Right atrium auricular region (tissue), 2 donors: ENCODE measurements around the genes GPRASP2, TCEAL7, BEX3 and RAB40A.

DNA sequence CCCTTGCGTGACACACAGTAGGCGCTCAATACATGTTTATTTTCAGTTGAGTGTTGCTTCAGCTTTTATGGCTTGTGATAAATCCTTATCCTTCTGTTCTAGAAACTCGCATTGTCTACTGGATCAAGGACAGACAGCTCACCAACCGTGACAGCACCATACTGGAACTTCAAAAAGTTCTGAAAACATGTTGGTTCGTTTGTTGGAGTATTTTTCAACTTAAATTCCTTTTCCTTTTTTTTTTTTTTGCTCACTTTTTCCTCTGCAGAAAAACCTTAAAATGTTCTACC, 10.7 kb downstream of the HNRNPH2 start:
- PRO-cap: no peak
- RAMPAGE, long total RNA, 2 experiments: no peak in any of the 2 experiments

DNA sequence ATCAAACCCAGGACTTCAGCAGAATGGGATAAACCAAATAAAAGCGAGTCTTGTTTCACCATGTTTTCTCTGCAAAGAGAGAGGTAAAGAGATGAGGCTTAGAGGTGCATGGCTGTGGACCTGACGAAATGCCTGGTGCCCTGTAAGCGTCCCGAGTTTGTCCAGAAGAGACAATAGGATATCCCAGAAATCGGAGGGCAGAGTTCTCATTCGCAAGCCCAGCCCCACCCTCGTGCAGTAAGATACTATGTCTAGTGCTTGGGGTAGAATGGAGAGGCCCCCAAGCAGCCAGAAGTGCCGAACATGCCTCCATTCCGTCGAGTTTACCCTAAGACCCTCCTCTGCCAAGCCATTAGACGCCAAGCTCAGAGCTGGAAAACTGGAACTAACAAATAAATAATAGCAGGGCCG, 735 bp downstream of the TMSB15A start:
- PRO-cap: no peak
- RAMPAGE, long total RNA, 2 experiments: no peak in any of the 2 experiments

GRCh38 chrX:102658361-102658913, 7.2 kb downstream of the GPRASP1 start:
- PRO-cap: no peak
- RAMPAGE, long total RNA, 2 experiments: no peak in any of the 2 experiments

DNA sequence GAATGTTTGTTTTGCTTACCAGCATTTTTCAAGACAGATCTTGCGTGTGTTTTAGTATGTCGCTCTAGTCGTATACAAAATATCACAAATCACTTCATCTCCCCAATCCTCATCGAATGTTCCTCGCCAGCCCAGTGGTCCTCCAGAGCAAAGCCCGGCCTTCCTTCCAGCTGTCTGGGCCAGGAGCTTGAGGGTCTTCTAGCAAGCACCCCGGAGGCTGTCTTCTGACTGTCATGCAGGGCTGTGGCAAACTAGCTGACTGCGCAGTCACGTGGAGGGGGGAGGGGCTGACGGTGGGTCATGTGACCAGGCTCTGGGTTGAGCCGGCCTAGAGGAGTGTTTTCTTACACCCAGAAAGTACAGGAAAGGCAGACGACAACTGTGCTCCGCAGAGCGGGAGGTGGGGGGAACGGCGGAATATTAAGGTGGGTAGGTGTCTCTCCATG, 8.4 kb downstream of the GPRASP1 start:
- PRO-cap: bidirectional peak, plus-strand start at position 371 of the sequence, minus-strand start at position 226 of the sequence
- RAMPAGE, long total RNA, 2 experiments: no peak in any of the 2 experiments

- PRO-cap: unidirectional peak, plus-strand start at chrX:102712416
- RAMPAGE, long total RNA, 2 experiments: start-site peak on the plus strand in 2 of 2 experiments, at chrX:102712437-102712468 at its widest, 27 to 39 reads per replicate
These were observed at the start of gene GPRASP2 for GRCh38 chrX:102711694-102712598. TSS of gene GPRASP2 (plus strand) at chrX:102712448.

DNA sequence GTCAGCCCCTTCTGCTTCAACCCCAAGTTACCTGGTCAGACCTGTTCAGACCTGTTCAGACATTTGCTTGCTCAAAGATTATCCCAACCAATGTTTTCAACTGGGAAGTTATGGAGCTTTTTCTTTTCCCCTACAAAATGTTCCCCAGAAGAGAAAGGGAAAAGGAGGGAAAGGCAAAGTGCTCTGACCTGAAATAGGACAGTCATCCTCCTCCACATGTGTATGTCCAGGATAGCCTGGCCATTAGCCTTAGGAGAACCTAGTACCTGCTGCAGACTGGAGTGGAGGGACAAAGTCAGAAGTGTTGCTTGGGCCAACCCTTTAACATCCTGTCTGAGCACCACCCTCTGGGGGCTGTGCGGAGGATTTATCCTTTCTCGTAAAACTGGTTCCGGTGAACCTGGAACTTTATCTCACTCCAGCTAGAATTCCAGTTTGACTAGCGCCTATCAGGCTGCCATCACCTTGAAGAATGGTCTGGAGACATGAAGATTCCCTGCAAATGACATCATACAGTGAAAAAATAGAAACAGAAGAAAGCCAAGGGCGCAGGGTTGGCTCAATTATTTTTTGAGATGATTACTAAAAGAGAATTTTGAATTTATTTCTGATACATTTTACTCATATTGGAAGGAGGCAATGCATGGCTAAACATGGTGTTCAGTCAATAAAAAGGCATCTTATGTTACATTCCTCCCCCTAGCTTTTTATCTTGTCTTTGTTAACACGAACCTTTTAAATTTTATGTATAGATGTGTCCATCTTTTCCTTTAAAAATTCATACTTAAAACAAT, 4.0 kb downstream of the TCEAL8 start:
- PRO-cap: no peak
- RAMPAGE, long total RNA, 2 experiments: no peak in any of the 2 experiments

DNA sequence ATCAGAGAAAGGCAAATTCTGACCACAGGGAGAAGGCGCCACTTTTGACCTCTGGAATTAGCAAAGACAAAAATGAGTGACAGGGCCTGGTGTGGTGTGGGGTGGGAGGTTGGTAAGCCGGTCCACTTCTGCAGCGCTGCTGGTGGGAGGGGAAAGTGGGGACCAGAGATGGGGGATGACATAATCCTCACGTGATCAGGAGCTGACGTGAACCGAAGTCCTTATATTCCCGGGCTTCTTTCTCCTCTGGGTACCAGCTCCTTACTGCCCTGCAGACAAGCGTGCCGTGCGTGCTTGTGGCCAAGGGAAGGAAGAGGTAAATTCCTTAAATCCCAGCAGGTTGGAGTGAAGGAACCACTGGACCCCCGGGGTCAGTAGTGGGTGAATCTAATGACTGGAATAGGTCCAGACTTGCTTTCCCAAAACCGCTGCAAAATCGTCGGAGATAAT, at the start of gene TCEAL7:
Gene TCEAL7 (plus strand): TSS at position 251 of the 450 bp plus-strand sequence.
- PRO-cap: bidirectional peak, plus-strand start at position 251 of the sequence, minus-strand start at position 130 of the sequence
- RAMPAGE, long total RNA, 2 experiments: no peak in any of the 2 experiments

- PRO-cap: bidirectional peak, plus-strand start at chrX:103376538, minus-strand start at chrX:103376470
- RAMPAGE, long total RNA, 2 experiments: start-site peak on the plus strand in 2 of 2 experiments, at chrX:103376450-103376585 at its widest, 11,004 to 11,114 reads per replicate
These were observed at the start of gene BEX3 for GRCh38 chrX:103375923-103376698. TSS of gene BEX3 (plus strand) at chrX:103376538.

GRCh38 chrX:103519430-103519871, at the start of gene RAB40A:
TSS of gene RAB40A (minus strand) at chrX:103519489.
- PRO-cap: no peak
- RAMPAGE, long total RNA, 2 experiments: no peak in any of the 2 experiments

DNA sequence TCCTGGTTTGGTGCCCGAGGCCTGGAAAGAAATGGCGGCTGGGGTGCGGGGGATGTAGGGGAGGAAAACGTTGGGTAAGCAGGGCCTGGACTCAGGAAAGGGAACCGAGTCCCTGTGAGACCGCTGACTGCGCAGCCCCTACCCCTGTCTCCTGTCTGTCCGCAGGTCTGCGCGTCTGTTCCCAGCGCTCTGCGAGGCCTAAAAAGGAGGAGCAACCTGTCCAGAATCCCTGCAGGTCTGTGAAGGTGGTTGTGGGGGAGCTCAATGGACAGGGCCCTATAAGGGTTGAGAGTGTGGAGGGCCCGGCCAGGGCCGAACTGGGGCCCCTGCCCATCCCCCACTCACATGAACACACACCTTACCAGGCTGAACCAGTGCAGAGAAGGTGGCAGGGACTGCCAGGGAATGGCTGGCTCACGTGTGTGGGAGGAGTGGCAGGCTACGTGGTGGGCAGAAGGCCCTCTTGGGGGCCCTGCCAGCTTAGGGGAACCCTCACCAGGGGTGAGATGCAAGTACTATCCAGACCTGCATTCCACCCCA, 746 bp downstream of the TCEAL3 start:
- PRO-cap: no peak
- RAMPAGE, long total RNA, 2 experiments: no peak in any of the 2 experiments

DNA sequence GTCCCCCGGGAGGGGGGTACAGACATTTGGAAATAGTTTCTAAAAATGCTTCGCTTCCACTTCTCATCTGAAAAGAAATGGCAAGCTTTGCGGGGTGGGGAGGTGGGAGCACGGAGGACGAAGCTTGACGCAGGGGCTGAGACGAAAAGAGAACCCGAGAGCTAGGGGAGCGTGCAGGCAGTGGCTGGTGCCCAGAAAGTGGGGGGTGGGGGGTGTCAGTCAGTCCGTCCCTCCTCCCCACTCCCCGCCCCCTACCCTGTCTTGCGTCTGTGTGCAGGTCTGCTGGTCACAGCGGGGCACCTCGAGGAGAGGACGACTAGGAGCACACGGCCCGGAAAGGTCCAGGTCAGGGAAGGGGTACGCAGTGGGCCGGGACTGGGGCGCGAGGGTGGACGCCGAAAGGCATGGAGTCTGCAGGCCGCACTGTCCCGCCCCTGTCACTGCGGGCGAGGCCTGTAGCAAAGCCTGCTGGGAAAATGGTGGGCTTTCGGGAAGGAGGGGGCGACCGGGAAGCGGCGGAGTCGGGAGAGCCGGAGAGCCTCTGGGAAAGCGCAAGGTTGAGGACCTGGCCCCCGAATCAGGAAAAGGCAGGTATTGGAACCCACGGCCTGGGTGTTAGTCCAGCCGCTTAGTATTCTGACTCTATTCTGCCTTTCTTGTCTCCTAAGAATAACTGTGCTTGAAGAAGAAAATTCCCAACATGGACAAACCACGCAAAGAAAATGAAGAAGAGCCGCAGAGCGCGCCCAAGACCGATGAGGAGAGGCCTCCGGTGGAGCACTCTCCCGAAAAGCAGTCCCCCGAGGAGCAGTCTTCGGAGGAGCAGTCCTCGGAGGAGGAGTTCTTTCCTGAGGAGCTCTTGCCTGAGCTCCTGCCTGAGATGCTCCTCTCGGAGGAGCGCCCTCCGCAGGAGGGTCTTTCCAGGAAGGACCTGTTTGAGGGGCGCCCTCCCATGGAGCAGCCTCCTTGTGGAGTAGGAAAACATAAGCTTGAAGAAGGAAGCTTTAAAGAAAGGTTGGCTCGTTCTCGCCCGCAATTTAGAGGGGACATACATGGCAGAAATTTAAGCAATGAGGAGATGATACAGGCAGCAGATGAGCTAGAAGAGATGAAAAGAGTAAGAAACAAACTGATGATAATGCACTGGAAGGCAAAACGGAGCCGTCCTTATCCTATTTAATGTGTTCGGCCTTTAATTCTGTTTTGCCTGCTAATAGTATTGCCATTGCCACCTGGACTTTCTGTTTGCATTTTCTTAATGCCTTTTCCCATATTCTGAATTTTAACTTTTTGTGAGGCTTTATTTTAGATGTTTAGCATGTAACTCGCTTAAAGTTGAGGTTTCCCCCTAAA, 918 bp downstream of the TCEAL1 start:
- PRO-cap: bidirectional peak, plus-strand start at position 289 of the sequence, minus-strand start at position 200 of the sequence; bidirectional peak, plus-strand start at position 521 of the sequence, minus-strand start at position 442 of the sequence; unidirectional peak, minus-strand start at position 901 of the sequence
- RAMPAGE, long total RNA, 2 experiments: start-site peak on the plus strand in 1 of 2 experiments, centred at position 492 of the sequence, 214 reads per replicate; start-site peak on the minus strand in 2 of 2 experiments, centred at positions 418 to 434 of the sequence, 8 to 12 reads per replicate

DNA sequence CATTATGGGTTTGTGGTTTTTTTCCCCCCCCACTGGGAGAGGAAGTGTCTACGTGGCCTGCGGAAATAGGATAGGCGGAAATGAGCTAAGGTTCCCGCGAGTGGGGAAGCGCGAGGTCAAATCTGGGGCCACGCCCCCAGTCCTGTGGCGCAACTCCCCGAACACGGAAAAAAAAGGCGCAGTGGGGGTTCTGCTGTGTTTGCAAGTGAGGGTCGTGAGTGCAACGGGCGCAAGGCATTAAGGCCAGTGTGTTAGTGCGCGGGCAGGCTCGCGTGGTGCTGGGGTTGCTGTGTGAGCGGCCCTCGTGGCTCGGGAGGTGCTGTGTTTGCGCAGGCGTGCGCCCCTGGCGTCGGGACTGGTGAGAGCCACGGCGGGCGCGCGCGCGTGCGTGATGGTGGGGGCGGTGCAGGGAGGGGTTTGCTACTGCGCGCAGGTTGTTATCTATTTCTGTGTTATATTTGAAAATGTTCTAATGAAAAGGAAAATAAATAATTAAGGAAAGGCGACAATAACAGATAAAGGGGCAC, 693 bp upstream of the MORF4L2 start:
- PRO-cap: bidirectional peak, plus-strand start at position 389 of the sequence, minus-strand start at position 360 of the sequence
- RAMPAGE, long total RNA, 2 experiments: start-site peak on the plus strand in 1 of 2 experiments, centred at positions 171 to 395 of the sequence, 9 to 10 reads per replicate

DNA sequence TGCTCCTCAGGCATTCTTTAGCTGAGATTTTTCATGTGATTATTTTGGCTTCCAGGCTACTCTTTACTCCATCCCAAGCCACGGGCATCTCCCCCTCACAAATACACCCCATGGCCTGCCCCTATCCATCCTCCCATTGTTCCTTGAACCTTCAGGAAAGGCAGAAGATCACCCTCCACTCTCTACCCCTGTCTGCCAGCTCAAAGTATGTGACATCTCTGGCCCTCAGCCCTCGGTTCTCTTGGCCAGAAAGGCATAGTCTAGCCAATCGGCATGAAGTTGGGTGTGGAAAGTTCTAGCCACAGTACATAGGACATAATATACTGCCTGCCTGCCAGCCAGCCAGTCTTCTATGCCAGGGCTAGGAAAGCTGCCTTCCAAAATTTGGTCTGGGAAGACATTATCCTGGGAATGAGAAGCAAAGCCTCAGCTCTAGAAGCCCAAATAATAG, 3.2 kb upstream of the PLP1 start:
- PRO-cap: no peak
- RAMPAGE, long total RNA, 2 experiments: no peak in any of the 2 experiments

- PRO-cap: no peak
- RAMPAGE, long total RNA, 2 experiments: no peak in any of the 2 experiments
These were observed 27.9 kb downstream of the FAM199X start for GRCh38 chrX:104194045-104194640.

DNA sequence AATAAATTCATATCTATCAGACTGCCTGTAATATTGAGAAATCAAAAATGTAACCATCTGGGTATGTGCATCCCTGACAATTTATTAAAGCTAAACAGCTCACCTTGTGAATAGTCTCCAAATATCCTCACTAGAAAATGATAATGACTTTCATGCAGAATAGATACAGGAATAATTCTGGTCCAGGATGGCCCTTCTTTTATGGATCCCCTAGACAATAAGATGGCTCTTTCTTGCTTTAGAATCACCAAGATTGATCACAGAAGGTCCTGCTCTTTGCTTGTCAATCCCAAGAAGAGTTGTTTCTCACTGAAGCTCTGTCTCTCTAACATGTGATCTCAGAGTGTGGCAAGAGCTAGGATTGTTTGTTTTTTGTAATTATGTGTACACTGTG, 8.6 kb upstream of the PWWP3B start:
- PRO-cap: no peak
- RAMPAGE, long total RNA, 2 experiments: no peak in any of the 2 experiments

DNA sequence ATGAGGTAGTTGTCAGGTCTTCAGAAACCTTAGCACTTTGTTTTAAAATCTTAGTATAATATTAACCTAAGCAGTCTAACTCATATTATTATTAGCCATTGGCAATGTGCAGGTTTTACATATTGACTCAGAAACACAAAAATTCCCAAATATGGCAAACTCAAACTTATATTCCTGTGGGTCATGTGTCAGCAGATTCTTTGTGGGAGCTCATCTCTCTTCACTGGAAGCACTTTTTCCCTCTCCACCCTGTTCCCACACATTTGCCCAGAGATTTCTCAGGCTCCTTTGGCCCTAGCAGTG, 8.2 kb upstream of the PWWP3B start:
- PRO-cap: no peak
- RAMPAGE, long total RNA, 2 experiments: no peak in any of the 2 experiments

DNA sequence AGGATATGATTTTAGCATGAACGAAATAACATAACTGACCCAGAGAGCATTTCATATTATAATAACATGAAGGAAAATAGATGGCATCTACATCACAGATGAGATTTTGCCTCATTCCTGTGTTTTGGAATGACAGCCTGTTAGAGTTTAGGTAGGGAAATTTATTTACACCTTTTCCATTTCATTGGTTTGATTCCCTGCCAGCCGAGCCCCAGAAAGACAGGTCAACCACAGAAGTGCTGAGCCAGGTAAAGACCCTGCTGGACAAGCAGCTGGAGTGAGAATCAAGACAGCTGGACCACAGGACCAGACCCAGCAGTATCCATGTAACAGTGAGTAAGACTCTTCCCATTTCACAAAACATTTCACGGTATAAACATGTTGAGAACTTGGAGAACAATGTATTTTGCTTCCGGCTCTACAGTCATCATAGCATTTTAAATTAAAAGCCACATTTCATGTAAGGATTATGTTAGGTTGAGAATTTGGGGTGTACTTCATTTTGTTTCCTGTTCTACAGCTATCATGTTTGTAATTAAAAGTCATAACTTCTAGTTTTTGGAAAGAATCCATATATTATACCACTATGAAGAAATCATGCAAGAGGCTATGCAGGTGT, 2.8 kb downstream of the PWWP3B start:
- PRO-cap: no peak
- RAMPAGE, long total RNA, 2 experiments: no peak in any of the 2 experiments

DNA sequence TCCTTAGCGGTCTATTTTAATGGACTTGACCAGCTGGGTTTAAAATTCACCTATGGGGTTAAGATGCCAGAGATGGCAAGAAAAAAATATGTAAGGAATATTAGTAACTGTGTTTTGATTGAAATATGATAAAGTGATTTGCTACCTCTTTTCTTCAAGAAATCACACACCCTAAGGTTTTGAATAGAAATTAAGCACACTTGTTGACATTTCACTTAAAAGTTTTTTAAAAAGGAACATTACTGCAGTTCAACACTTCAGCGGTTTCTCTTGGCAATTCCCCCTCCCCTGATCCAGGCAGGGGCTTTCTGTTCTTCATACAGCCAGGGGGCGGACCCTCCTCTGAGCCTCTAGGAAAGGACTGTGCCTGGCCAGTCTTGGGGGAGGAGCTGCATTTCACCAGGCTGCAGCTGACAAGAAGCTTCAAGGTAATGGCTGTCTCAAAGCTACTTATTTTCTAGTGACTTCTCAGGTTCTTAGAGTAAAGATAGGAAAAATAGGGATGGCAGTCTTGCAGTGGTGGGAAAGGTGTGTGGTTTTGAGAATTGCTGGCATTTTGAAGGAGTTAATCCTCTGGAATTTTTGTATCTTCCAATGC, 33.3 kb downstream of the PWWP3B start:
- PRO-cap: no peak
- RAMPAGE, long total RNA, 2 experiments: no peak in any of the 2 experiments

DNA sequence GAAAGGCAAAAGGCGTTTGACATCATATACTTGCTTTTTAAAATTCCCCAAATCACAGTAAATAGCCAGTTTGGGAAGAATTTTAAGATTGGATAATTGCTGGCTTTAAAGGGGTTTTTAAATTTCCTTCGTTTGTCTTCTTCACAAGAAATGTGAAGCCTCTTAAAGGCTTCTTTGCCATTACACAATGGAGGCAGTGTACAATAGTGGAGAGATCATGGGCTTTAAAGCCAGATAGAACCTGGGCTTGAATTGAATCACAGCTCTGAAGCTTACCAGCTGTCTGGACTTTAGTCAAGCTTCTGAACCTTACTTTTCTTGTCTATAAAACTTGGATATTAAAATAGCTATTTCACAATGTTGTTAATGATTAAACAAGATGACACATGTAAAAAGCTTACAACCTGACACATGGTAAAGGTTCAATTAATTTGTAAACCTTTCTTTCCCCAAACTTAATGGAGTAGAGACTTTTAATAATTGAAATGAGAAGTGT, 21.9 kb upstream of the TBC1D8B start:
- PRO-cap: no peak
- RAMPAGE, long total RNA, 2 experiments: no peak in any of the 2 experiments

DNA sequence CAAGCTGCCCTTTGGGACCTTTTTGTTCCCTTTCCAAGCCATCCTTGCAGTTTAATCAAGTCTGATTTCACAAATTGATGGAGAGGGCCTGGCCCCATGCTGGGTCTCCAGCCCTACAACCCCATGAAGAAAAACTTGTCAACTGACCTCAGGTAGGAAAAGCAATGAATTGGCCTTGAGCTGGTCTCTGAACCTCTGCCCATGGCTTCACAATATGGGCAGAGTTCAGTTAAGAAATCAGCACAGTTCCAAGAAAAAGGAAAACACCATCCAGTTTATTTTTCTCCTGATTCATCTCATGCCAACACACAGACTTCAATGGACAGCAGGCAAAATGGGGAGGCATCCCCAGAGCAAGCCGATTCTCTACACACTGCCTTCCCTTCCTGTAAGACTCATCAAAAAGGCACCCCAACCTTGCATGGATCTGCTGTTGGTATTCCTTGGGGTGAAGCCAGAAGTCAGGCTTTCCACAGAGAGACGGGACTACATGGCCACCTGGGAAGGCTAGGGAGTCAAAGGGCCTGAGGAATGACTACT, 3.3 kb downstream of the RIPPLY1 start:
- PRO-cap: no peak
- RAMPAGE, long total RNA, 2 experiments: no peak in any of the 2 experiments